ENCODE data around the genes CYP2A7, B3GNT8 and ERFL.

DNA sequence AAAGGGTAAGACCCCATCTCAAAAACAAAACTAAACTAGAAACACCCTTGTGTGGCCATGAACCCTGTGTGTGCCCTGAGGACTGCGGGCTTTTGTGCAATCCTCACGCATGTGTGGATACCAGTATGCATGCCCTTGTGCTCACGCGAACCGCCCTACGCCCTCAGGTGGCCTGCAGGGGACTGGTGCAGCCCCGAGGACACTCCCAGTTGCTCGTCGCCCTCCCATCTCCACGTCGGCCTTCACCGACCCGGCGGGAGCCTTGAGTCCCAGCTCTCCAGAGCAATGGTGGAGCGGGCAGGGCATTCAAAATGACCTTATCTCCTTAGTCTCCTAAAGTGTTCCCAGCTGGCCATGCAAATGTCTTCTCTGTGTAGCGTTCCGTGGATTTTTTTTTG lies 910 bp upstream of the EGLN2 start:
- PRO-cap, result no peak

- PRO-cap, result no peak
These were observed 1.8 kb downstream of the EGLN2 start for GRCh38 chr19:40800677-40801268.

DNA sequence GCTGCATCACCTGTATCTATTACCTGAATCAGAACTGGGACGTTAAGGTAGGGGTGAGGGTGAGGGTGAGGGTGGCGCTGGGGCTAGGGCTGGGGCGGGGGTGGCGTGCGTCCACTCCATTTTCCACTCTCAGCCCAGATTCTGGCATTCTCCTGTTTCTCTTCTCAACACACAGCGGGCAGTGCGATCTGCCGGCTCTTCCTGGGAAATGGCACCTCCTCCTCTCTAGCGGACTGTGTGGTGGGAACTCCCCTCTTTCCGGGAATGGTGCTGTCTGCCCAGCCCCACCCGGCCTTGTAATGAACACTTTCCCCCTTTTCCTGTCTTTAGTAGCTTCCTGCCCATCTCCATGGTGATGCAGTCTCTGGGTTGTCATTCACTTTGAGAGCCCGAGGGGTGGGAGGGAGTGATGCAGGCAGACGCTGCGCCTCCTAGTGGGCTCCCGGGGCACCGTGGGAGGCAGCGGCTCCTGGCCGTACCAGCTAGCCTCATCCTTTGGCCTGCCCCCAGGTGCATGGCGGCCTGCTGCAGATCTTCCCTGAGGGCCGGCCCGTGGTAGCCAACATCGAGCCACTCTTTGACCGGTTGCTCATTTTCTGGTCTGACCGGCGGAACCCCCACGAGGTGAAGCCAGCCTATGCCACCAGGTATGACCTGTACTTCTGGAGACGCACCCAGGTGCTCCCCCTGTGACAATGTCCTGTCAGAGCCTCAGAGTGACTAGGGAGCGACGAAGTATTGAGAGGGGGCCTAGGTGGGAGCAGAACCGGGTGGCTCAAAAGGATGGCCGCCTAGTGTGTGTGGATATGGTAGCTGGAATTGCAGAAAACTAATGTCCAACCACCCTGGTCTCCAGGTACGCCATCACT lies 7.9 kb downstream of the EGLN2 start:
- PRO-cap, result no peak

GRCh38 chr19:40882057-40882518 lies at the start of gene CYP2A7:
Gene CYP2A7 (minus strand): TSS chr19:40882231.
- PRO-cap, result no peak

- PRO-cap, result no peak
These were observed 41.9 kb upstream of the CYP2A7 start for GRCh38 chr19:40923680-40924577.

GRCh38 chr19:41000240-41000785 lies 9.2 kb downstream of the CYP2B6 start:
- PRO-cap, result no peak

DNA sequence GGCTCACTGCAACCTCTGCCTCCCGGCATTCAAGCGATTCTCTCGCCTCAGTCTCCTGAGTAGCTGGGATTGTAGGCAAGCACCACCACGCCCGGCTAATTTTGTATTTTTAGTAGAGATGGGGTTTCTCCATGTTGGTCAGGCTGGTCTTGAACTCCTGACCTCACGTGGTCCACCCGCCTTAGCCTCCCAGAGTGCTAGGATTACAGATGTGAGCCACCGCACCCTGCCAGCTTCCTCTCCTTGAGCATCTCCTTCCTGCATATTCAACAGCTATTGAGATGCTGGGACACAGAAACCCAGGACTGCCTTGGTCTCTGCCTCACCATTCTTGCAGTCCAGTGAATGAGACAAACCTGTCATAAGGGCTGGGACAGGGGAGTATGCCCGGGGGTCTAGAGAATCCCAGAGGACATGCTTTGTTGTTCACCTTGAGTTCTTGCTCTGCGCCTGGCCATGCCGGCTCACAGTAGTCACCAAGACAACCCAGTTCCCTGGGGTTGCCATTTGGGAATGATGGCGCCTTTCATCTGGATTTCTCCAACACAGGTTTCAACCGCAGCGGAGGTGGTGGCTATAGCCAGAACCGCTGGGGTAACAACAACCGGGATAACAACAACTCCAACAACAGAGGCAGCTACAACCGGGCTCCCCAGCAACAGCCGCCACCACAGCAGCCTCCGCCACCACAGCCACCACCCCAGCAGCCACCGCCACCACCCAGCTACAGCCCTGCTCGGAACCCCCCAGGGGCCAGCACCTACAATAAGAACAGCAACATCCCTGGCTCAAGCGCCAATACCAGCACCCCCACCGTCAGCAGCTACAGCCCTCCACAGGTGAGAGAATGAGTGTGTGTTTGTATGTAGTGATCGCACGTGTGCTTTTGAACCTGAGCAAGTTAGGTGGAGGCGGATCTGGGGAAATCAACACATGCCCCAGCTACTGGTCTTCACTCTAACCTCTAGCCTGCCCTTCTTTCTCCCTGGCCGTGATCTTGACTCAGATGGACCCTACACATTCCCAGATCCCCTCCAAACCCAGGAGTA lies 6.2 kb upstream of the CCDC97 start:
- PRO-cap, result no peak

GRCh38 chr19:41427257-41427638 lies at the start of gene B3GNT8:
Gene B3GNT8 (minus strand): TSS chr19:41427374.
- PRO-cap, result no peak

- PRO-cap, result no peak
These were observed 54.3 kb downstream of the ERICH4 start for GRCh38 chr19:41497298-41497608.

- PRO-cap, result no peak
These were observed 10.7 kb upstream of the CEACAM4 start for GRCh38 chr19:41637579-41637957.

DNA sequence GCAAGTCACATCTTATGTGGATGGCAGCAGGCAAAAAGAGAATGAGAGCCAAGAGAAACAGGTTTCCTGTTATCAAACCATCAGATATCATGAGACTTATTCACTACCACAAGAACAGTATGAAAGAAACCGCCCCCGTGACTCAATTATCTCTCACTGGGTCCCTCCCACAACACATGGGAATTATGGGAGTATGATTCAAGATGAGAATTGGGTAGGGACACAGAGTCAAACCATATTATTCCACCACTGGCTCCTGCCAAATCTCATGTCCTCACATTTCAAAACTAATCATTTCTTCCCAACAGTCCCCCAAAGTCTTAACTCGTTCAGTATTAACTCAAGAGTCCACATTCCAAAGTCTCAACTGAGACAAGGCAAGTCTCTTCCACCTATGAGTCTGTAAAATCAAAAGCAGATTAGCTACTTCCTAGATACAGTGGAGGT lies 24.8 kb downstream of the CEACAM7 start:
- PRO-cap, result no peak

DNA sequence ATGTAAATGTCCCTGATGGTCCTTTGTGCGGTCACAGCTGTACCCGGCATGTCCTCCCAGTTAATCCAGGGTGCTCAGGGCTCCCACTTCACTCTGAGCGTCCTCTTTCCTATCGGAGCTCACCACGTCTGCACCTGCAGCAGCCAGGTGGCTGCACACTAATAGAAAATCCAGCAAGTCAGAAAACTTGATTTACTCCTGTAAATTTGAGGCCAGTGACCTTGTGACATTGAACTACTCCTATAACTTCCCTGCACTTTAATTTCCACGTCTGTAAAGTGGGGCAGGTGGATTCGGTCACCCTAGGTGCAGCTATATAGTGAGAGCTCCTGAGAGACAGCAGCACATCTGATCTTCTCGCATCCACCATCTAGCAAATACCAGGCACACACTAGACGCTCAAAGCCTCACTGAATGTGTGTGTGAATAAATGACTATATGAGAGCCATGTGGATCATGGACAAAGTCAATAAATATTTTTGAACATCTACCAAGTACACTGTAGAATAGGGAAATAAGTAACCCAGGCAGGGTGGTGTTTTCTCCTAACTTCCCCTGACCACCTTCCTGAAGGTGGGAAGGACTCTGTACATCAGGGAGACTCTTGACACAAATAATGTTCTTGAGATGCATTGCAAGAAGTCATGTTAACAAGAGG lies 6.8 kb upstream of the CEACAM6 start:
- PRO-cap, result no peak

DNA sequence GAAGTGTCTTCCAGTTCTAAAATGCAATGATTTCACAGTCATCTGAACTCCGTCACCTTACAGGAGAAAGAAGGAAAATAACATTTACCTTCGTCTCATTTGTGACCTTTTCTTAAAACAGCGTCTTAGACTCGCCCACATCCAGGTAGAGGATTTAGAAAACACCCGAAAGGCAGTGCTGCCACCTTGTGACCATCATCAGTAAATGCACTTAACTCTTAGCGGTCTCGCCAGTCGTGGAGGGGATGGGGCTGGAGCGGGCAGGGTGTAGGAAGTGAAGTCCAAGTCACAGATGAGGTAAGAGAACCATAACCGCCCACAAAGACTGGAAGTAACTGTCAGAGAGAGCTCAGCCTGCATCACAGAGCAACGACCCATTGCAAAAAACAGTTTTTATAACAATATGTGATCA lies 10.8 kb upstream of the CEACAM3 start:
- PRO-cap, result no peak

GRCh38 chr19:41889925-41890323 lies 6.9 kb downstream of the ARHGEF1 start:
- PRO-cap, result no peak

GRCh38 chr19:41927699-41928689 lies at the start of gene ERFL:
Gene ERFL (minus strand): TSS chr19:41928449.
- PRO-cap, result no peak

GRCh38 chr19:41936476-41936694 lies 8.1 kb upstream of the ERFL start:
- PRO-cap, result no peak

DNA sequence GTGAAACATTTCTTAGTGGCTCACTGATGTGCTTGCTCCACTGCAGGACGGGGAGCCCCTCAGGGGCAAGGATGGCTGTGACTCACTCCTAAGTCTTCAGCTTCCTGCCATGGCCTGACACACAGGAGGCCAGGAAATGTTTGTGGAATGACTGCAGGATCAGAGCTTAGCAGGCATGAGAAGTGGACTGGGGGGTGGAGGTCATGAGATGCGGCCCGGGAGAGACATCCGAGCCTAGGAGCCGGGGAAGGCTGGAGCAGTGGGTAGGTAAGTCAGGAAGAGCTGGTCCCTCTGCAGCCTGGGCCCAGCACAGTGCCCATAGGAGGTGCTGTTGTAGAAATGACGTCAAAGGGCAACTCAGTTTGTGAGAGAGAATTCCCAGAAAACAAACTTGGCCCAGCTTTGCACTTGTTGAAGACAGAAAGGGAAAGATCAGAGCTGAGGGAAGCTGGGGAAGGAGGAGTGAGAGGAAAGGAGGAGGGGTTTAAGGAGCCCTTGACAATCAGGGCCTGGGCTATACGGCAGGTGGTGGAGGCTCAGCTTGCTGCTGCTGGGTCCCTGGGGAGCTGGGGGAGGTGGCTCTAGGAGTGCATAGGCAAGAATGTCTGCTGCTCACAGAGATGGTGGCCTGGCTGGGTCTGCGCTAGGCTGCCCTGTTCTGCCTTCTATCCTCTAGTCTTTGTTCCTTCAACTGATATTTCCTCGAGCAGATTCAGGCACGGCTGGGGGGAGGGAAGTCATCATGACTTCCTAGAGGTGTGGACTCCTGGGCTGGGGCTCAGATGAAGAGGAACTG lies 18.4 kb downstream of the POU2F2 start:
- PRO-cap, result no peak

DNA sequence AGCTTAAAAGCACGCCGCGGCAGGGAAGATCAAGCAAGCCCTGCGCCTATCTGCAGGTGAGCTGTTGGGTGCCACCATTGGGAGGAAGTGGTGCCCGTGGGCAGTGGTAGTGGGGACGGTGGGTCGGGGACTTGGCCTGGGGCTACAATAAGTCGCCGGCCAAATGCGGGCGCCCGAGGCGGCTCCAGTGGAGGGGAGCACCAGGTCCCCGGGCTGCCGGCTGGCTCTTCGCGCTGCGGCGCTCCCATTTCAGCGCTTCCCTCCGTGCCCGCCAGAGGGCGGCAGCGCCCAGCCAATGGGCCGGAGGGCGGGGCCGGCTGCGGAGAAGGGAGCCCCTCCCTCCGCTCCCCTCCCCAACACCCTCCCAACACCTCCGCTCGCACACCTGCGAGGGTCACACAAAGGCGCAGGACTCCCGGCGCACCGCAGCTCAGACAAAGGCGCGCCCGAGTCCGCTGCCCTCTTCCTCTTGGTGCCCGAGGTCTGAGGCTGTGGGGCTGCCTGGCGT lies 781 bp upstream of the POU2F2 start:
- PRO-cap, result no peak

DNA sequence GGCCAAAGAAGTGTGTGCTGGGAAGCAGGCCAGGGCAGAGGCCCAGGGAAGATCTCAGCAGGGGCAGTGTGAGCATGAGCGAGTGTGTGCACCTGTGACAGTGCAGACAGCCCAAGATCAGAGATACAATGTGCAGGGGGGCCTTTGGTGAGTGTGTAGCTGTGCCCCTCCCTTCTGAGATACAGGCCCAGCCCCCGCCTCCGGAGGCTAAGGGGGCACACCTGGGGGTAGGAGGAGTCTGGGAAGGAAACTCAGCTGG lies 18.6 kb downstream of the DEDD2 start:
- PRO-cap, result no peak

GRCh38 chr19:42209518-42209963 lies 7.9 kb downstream of the DEDD2 start:
- PRO-cap, result no peak

Measured in peritoneum (tissue), 1 donor.